Lower leg skin (tissue), 2 donors: ENCODE data around the gene FGD5.

DNA sequence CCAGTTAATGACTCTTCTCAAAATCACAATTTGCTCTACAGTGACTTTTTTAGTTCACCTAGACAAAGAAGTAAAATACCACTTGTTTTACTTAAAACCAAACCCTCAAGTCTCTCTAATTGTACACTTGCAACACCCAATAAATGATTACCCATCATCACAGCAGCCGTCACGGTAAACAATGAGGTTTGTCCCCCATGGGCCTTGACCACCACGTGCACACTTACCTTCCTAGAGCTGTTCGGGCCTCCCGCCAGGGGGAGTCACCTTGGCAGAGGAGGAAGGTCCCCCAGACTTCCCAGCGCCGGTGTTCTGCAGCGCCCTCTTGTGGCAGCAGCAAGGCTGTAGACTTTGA lies 18.7 kb upstream of the HDAC11 start:
- PRO-cap, result no peak
- RAMPAGE, long total RNA, 2 experiments, result no peak in any of the 2 experiments

GRCh38 chr3:13528597-13529226 lies 20.2 kb upstream of the FBLN2 start:
- PRO-cap, result no peak
- RAMPAGE, long total RNA, 2 experiments, result no peak in any of the 2 experiments

DNA sequence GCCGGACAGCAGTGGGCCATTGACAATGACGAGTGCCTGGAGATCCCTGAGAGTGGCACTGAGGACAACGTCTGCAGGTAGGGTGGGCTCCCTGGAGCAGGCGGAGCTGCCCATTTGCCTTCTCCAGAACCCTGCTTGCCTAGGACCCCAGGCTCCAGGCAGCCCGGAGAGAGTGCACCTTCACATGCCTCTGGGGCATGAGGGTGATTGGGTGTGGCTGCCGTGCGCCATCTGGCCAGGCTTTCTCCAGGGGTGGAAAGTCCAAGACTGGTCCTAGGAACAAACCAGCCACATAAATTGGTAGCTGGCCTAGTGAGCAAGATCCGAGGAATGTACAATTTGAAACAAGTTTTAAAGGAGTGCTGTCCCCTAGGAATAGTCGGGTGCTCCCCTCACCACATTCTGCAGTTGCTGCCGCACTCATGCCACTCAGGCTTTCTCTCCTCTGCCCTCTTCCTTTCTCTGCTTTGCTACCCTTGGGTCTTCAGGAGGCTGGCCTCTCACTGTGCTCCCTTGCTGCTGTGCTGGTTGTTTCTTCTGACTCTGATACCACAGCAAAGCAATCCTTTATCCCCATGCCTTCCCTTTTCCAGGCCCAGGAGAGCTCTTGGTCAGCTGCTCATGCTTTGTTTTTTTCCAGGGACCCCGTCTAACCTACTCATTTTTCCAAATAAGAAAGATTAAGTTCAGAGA lies 59.3 kb downstream of the FBLN2 start:
- PRO-cap, result unidirectional peak, plus-strand start at position 212 of the sequence; unidirectional peak, plus-strand start at position 401 of the sequence
- RAMPAGE, long total RNA, 2 experiments, result no peak in any of the 2 experiments

DNA sequence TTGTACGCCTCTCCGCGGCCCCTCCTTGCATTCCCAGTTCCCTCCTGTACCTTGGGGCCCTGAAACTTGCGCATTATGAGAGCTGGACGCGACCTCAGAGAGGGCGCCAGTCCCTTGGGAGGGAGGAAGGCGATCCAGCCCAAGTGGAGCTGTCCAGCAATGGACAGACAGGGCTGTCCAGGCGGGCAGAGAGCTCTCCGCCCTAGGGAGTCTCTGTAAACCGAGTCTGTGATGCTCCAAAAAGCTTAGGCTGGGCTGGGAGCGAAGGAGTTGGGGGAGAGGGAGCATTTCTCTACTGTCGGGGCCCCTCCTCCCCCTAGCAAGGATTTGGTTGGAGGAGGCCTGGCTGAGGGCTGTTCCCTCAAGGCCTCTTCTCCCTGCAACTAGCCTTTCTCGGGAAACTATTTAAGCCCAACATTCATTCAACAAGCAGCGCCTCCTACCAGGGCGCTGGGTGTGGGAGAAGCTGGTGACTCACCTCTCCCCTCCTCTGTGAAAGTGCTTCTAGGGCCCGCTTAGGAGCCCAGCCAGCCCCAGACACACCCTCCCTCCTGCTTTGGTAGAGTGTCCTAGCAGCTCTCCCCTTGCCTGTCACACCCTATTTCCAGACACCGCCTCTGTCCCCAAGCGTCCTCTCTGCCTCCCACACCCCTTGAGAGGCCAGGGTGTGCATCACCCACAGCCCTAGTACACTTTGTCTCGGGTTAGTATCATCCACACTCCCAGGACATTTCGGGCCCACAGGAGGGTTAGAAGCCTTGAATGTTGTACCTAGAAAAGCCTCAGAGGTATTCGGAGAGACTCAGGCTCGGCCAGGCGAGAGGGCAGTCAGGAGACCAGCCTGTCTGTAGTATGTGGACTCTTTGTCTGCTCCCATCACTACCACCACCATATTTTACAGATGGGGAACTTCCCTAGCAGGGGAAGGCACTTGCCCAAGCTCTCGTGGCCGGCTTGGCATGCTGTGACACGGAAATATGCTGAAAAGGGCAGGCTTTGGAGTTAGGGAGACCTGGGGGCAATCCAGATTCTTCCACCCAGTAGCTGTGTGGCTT lies 958 bp downstream of the TMEM43 start:
- PRO-cap, result bidirectional peak, plus-strand start at position 697 of the sequence, minus-strand start at position 385 of the sequence
- RAMPAGE, long total RNA, 2 experiments, result start-site peak on the minus strand in 1 of 2 experiments, centred at position 318 of the sequence, 28 reads per replicate

DNA sequence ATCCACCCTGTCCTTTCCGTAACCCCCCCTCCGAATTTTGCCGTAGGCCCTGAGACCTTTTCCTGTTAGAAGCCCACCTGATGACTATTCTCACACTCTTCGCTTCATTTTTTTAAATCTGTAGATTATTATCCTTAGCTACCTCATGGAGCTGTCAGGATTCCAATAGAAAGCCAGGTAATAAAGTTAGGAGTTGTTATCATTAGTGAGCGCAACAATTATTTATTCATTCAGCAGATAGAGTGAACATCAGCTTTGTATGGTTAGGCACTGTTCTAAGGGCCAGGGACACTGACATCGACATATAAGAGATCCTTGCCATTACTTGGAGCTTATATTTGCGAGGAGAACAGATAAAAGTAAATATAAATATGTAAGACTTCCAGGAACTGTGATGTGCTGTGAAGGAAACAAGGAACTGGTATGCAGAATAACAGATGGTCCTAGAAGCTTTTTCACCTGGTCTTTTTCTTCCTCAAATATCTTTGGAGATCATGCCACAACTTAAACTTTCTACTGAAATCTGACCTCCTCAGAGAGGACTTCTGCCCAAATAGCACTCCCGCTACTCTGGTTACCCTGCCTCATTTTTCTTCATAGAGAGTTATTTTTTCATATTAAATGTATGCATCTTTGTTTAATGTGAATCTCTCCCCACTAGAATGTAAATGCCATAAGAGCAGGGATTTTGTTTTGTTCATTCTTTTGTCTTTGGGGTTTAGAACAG lies 540 bp downstream of the LSM3 start:
- PRO-cap, result no peak
- RAMPAGE, long total RNA, 2 experiments, result no peak in any of the 2 experiments

- PRO-cap, result no peak
- RAMPAGE, long total RNA, 2 experiments, result no peak in any of the 2 experiments
Observed at GRCh38 chr3:14290747-14291109, 111.7 kb upstream of the SLC6A6 start.

DNA sequence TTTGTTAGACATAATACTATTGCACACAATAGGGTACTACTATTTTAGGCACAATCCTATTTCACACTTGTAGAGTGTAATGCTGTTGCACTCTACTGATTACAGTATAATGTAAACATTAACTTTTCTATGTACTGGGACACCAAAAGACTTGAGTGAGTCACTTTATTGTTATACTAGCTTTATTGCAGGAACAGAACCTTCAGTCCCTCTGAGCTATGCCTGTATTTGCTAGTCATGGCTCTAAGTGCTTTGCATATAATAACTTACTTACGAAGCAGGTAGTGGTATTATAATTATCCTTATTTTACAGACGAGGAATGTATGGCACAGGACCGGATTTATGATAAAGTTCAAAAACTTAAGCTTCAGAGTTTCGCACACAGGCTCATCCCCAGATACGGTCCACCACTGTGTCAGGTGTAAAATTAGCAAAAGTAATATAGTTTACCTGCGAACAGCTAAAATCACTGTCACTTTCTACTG lies 106.6 kb upstream of the SLC6A6 start:
- PRO-cap, result no peak
- RAMPAGE, long total RNA, 2 experiments, result no peak in any of the 2 experiments

GRCh38 chr3:14336045-14336715 lies 66.2 kb upstream of the SLC6A6 start:
- PRO-cap, result no peak
- RAMPAGE, long total RNA, 2 experiments, result no peak in any of the 2 experiments

DNA sequence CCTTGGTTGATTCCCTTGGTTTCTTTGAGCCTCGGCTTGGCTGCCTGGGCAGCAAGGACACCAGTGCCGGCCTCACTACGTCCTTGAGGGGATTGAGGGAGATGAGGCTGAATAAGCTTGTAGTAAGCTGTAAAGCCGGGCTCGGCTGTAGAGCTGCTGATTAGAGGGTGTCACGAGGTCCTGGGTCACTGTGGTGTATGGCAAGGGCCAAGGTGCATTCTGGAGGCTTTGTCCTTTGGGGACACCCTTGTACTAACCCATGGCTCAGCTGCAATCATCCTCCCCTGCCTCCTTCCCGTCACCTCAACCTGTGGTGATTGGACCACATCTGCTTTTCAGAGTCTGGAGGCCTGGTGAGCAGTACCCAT lies 2.2 kb downstream of the SLC6A6 start:
- PRO-cap, result no peak
- RAMPAGE, long total RNA, 2 experiments, result no peak in any of the 2 experiments

DNA sequence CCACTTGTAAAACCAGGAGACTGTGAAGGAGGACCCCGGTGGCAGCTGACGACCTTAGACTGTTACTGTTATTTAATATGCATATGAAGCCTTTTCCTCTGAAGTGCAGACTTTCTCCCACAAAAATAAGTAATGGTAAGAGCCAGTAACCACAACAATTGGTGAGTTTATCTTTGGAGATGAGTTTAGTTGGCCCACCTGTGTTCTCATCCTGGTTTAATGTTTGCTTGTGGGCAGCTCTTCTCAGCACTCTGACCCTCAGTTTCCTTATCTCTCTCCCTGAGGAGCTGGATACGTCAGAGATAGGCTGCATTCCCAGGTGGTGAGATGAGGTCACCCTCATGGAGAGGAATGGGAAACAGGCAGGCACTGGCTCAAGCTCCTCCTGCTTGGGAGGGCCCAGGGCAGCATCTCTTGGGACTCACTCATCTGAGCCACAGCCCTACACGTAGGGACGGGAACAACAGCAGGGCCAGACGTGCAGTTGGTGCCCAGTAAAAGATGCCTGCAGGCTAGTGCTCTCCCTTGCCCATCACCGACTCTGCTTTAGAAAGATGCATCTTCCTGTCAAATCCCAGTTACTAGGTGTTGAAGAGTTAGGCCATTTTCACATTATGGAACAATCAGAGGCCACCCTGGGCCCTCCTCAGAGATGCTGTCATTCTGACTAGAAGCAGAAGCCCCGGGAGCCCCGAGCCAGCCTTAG lies 59.9 kb downstream of the GRIP2 start:
- PRO-cap, result no peak
- RAMPAGE, long total RNA, 2 experiments, result no peak in any of the 2 experiments

- PRO-cap, result no peak
- RAMPAGE, long total RNA, 2 experiments, result no peak in any of the 2 experiments
Observed at GRCh38 chr3:14486263-14486722, 53.8 kb downstream of the GRIP2 start.

- PRO-cap, result no peak
- RAMPAGE, long total RNA, 2 experiments, result no peak in any of the 2 experiments
Observed at GRCh38 chr3:14488566-14488894, 51.6 kb downstream of the GRIP2 start.

- PRO-cap, result no peak
- RAMPAGE, long total RNA, 2 experiments, result no peak in any of the 2 experiments
Observed at GRCh38 chr3:14522862-14523707, 17.1 kb downstream of the GRIP2 start.

GRCh38 chr3:14818652-14819173 lies at the start of gene FGD5:
Gene FGD5, plus strand, starts transcription at chr3:14818962.
- PRO-cap, result no peak
- RAMPAGE, long total RNA, 2 experiments, result no peak in any of the 2 experiments

- PRO-cap, result no peak
- RAMPAGE, long total RNA, 2 experiments, result no peak in any of the 2 experiments
Observed at GRCh38 chr3:14852720-14852957, 33.9 kb downstream of the FGD5 start.

GRCh38 chr3:14945803-14946393 lies 1.5 kb upstream of the NR2C2 start:
- PRO-cap, result no peak
- RAMPAGE, long total RNA, 2 experiments, result no peak in any of the 2 experiments

DNA sequence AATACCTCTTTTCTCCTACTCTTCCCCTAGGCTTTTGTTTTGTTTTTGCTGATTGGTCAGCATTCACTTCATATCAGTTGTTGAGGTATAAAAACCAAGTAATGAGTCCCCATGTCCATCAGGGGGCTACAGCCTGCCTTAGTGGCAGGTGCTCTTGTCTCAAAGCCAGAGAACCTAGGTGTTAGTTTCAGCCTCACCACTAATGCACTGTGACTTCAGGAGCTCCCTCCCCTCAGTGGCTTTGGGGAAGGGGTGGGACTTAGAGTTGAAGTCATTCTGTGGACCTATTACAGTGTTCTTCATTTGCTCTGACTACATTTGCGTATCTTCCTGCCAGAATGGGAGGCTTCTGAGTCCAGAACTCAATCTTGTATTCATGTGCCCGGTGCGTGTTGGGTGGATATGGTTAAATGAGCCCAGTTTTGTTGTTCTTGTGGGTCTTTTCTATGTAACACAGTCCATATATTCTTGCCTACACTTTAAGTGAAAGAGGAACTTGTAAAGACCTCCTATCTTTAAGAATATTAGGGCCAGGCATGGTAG lies 41.7 kb downstream of the NR2C2 start:
- PRO-cap, result no peak
- RAMPAGE, long total RNA, 2 experiments, result no peak in any of the 2 experiments

GRCh38 chr3:15038850-15039710 lies 26.0 kb downstream of the MRPS25 start:
- PRO-cap, result no peak
- RAMPAGE, long total RNA, 2 experiments, result no peak in any of the 2 experiments

DNA sequence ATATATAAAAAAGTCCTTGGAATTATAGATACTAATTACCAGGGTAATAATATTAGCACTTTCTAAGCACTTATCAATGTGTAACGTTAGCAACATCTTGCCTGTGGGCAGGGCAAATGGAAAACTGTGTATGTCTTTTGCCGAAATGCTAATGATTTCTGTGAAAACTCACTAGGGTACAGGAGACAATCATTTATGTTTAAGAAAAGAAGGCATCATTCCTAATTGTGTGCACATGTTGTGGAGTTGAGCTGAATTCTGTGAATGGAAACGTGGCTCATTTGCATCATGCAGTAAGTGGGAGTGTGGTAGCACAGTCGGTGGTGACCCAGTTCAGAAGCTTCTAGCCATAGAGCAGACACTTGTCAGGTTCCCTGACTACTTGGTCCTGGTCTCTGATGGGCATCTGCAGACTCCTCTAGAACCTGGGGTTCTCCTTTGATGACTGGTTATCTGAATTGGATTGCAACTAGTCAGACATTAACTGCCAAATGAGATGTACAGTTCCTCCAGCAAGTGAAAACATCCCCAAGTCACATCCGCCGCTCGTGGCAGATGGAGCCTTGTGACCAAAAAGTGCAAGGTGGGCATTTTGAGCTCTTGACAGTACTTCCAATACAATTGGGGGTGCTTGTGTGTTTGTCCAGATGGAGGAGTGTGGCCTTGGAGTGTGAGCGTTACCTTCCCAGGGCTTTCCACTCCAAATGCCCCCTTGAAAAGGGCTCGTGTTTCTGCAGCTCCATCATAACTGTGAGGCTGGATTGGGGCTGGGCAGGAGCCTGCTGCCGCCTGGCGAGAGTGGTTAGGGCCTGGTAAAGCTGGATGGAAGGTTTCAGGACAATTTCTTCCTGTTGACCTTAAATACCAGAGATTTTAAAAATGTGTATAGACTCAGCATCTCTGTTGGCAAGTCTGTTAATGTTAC lies 21.5 kb downstream of the MRPS25 start:
- PRO-cap, result no peak
- RAMPAGE, long total RNA, 2 experiments, result no peak in any of the 2 experiments

DNA sequence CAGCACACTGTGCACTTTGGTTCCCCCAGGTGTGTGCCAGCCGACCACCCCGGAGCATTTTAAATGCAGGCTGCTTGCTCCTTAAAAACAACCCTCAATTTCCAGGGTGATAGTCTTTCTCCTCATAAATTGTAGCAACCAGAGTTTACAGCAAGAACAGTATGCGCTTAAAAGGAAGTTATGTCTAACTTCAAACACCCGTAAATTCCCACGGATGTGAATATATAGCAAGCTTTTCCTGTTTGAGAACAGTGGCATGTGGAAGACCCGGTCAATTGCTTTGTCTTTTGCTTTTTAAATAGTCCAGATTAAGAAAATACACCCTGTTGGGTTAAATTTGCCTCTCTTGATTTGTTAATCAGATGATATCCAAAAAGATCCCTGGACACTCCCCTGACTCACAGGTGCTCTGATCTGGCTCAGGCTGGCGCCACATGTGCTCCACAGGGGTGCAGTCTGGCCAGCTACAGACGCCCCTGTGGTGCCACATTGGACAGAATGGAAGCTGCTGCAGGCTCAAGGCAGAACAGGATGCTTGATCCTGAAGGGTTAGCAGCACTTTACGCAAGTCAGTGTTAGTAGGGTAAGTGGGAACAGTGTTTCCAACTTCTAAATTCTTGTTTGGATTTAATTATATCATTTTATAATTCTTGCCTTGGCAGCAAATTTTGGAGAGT lies 20.7 kb downstream of the MRPS25 start:
- PRO-cap, result no peak
- RAMPAGE, long total RNA, 2 experiments, result no peak in any of the 2 experiments